Fibroblast of the aortic adventitia (primary cell): ENCODE data around the genes GRID2, ATOH1 and HPGDS.

DNA sequence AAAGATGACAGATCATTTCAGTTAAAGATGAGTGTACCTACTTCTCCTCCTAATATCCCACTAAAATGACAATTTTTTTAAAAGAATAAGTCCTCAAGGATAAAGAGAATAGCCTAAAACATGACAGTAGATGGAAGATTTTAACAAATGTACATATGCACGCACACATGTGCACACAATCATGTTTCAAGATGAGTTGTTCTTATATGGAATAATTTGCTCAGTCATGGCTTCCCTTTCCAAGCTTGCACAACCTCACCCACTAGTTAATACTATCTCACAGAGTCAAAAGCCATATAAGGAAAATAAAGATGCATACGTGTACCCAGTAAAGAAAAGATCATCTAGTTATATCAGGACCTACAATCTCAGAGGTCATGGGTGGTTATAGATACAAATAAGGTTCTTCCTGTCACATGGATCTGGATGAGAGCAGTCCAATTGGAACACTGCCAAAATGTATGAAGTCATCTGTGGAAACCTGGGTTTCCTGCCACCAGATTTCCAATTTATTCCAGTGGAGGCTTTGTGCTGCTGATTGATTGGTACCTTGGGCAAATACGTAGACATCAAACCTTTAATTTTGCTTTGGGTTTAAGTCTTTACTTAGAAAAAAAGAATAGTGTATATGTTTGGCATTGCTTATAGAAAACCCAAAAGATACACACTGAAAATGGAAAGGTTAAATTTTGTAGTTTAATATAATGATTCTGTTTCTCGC is 56.0 kb downstream of the FAM13A start:
- CAGE, long polyA plus RNA = no peak

DNA sequence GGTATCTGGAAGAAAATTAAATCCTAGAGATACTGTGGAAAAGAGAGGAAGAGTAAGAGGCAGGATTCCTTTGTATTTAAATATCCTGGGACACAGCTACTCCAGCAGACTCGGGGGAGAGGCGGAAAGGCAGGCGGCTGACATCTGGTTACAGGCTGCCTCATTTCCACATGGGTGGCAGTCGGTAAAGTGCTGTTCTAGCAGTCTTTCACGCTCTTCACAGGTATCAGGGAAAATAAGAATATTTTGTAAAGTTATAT is 1.5 kb upstream of the TIGD2 start:
- CAGE, long polyA plus RNA = no peak

DNA sequence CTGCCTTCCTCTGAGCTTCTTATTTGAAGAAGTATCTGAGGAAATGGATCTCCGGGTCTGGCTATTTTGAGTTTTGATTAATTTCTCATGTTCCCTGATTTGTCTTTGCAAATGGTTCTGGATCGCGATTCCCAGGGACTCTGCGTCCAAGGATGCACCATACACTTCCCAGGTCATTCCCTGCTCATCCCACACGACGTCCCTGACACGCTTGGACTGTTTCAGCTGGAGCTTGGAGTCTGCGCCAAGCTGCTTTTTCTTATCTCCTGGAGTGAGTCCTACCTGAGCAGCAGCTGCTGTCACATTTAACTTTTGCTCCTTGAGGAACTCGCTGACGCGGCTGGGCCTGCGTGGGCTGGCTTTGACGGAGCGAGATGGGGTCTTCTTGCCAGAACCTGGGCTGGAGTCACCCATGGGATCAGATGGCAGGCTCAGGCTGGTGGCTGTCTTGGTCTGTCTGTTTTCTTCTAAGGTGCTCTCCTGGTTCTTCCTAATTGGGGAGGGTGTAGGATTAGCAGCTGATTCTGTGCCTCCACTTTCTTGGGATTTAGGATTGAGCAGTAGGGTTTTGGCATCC is 59.6 kb downstream of the GPRIN3 start:
- CAGE, long polyA plus RNA = no peak

- CAGE, long polyA plus RNA = no peak
Observed at GRCh38 chr4:89298698-89299924, 8.5 kb downstream of the GPRIN3 start.

GRCh38 chr4:89492750-89493414 is 185.3 kb upstream of the GPRIN3 start:
- CAGE, long polyA plus RNA = no peak

DNA sequence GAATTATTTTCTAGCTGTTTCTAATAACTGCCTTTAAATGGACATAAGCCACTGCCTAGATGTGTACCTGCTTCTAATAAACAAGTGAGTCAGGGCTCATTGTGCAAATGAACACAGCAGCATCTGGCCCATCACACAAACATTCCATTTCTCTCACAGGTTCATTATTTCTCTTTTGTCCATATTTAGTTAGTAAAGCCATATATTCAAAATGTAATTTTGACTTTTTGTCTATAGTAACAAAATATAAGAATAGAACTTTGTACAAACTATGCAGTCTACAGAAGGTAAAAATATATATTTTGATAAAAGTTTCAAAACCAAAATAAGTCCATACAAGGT is 242.5 kb upstream of the GPRIN3 start:
- CAGE, long polyA plus RNA = no peak

DNA sequence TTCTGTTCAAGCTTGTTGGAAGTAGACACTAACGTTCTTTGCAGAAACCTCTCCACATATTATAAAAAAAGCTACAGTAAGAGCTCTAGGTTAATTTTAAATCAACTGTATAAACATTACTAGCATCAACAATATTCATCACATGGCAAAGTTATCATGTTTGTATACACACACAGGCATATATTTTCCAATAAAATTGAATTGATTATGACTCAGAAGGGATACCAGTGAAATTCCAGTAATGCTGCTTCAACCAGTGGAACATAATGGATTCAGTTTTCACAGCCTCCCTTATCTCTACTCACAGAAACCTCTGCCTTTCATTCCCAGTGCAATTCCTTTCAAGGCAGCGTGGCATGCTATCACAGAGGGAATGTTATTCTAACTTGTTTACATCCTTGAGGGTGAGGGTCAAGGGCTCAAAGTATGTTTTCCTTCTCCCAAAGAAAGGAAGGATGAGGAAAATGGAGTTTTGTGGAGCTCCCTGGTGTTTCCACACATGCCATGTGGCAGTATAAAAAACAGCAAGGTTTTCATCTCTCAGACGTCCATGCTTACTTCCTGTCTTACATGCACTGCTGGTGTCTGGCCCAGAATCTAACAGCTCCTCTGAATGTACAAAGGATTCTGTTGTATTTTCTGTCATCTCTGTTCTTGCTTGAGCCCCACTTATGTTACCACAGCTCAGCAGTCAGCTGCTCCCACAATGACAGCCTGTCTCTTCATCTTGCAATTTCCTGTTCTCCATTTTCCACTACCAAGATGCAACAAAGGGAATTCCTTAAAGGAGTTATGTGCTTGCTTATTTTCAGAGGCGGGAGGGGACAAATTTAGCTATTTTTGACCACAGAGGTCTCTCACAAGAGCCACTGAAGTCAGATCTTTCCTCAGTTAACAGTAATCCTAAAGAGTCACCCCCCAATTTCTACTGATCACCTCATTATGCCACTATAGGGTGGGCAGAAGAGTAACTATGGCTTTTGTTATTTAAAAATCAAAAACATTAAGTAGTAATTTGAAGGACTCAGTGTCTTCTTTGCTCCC is 128.0 kb downstream of the SNCA start:
- CAGE, long polyA plus RNA = no peak

DNA sequence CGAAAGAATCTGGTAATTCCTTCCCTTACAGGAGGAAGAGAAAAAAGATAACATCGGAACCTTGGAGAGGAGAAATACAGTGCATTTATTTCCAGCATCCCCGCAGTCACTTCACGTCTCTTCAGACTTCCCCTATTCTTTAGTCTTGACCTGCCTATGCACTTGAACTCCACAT is 318 bp upstream of the CCSER1 start:
- CAGE, long polyA plus RNA = no peak

DNA sequence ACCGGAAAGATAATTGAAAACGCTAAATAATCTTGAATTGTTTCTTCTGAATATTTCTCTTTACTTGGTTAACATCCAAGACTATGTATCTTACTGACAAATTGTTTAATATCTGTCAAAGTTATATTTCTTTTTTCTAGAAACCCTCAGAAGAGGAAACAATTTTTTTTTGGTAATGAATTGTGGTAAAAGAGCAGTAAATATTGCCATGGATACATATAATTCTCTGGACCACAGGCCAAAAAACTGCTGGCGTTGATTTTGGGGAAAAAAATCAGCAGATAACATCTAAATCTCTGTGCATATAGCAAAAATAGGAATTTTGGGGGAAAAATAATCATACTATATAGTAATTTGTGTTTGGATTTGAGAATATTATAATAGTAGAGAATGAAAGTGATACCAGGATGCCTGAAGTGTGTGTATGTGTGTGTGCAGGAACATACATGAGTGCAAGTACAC is 518.7 kb downstream of the CCSER1 start:
- CAGE, long polyA plus RNA = no peak

- CAGE, long polyA plus RNA = no peak
Observed at GRCh38 chr4:92303402-92304565, at the start of gene GRID2. Gene GRID2 (plus strand): TSS chr4:92303966.

DNA sequence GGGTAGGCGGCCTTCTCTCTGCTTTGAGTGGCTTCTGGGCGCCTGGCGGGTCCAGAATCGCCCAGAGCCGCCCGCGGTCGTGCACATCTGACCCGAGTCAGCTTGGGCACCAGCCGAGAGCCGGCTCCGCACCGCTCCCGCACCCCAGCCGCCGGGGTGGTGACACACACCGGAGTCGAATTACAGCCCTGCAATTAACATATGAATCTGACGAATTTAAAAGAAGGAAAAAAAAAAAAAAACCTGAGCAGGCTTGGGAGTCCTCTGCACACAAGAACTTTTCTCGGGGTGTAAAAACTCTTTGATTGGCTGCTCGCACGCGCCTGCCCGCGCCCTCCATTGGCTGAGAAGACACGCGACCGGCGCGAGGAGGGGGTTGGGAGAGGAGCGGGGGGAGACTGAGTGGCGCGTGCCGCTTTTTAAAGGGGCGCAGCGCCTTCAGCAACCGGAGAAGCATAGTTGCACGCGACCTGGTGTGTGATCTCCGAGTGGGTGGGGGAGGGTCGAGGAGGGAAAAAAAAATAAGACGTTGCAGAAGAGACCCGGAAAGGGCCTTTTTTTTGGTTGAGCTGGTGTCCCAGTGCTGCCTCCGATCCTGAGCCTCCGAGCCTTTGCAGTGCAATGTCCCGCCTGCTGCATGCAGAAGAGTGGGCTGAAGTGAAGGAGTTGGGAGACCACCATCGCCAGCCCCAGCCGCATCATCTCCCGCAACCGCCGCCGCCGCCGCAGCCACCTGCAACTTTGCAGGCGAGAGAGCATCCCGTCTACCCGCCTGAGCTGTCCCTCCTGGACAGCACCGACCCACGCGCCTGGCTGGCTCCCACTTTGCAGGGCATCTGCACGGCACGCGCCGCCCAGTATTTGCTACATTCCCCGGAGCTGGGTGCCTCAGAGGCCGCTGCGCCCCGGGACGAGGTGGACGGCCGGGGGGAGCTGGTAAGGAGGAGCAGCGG is at the start of gene ATOH1:
ATOH1 (plus strand) TSS at position 448 of the 953 bp plus-strand sequence.
- CAGE, long polyA plus RNA = no peak

DNA sequence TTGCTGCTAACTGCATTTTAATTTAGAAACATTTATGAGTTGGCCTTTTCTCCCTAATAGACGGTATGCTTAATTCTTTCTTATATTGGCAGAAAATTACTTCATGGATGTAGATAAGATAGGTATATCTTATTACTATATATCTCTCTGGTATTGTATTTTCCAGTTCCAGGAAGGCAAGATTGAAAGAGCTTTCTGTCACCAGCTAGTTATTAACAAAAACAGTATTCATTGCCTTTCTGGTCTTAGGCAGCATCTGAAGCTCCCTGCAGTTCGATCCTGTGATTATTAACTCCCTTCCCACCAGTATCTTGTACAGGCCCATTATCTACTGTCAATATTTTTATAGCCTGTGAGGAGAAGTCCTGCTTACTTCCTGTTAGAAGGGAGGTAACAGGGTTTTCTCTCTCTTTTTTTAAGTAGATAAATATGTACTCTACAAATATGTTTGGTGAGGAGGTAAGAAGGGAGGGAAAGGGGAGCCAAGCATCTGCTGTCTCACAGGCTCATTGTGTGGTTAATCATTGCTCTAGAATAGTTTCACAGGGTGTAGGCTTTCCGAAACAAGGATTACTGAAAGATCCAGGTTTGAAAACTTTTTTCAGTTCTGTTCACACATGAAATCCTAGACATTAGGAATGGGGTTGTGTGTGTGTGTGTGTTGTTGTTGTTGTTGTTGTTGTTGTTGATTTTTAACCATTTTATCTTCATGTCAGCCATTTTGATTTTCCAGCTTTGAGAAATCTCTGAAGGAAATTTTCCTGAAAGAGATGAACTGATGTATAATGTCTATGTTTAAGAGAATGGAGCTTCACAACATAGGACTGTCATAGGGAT is 14.1 kb downstream of the ATOH1 start:
- CAGE, long polyA plus RNA = no peak

DNA sequence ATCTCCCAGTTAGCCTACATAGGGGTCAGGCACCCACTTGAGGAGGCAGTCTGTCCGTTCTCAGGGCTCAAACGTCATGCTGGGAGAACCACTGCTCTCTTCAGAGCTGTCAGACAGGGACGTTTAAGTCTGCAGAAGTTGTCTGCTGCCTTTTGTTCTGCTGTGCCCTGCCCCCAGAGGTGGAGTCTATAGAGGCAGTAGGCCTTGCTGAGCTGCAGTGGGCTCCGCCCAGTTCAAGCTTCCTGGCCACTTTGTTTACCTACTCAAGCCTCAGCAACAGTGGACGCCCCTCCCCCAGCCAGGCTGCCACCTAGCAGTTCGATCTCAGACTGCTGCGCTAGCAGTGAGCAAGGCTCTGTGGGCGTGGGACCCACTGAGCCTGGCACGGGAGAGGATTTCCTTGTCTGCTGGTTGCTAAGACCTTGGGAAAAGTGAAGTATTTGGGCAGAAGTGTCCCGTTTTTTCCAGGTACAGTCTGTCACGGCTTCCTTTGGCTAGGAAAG is 59.7 kb upstream of the SMARCAD1 start:
- CAGE, long polyA plus RNA = no peak

- CAGE, long polyA plus RNA = no peak
Observed at GRCh38 chr4:94342390-94343104, at the start of gene HPGDS. Gene HPGDS (minus strand): TSS chr4:94342836.

DNA sequence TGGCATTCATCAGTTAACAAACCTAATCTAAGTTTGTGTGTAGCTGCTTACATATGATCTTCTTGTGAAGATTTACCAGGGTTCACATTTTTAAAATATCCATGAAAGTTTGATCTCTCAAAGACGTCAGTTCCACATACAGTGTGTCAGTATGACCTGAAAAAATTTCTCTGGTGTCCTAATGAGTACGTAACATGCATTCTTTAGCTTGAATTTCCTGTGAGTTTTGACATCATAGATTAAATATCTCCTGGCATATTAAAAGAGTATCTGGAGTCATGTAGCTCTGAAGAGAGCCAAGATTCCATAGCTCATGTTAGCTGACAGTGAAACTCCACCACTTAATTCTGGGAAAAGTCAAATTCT is 43.9 kb upstream of the PDLIM5 start:
- CAGE, long polyA plus RNA = no peak

- CAGE, long polyA plus RNA = no peak
Observed at GRCh38 chr4:94442204-94442728, 9.5 kb upstream of the PDLIM5 start.

DNA sequence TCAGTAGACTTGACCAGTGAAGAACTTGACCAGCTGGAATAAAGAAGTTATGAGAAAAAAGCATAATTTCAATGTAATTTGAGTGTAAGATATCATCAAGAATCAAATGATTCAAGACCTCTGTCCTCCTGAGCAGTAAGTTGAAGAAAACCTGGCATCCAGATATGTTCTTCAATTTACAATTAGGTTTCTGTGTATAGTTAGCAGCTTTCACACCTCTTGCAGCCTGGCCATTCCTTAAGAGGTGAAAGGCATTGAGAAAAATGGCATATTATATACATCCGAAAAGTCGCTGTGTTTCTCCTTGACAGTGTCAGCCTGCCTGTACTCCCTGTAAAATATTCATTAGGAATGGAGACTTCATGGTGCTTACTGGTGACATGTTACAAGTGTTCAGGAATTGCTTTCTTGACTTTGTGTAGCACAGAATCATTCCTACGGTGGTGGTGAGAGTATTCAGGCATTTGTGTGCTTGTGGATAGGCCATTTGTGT is 35.6 kb downstream of the PDLIM5 start:
- CAGE, long polyA plus RNA = no peak

GRCh38 chr4:94760407-94760988 is 2.7 kb downstream of the BMPR1B start:
- CAGE, long polyA plus RNA = no peak

GRCh38 chr4:95091159-95091783 is 333.5 kb downstream of the BMPR1B start:
- CAGE, long polyA plus RNA = no peak

DNA sequence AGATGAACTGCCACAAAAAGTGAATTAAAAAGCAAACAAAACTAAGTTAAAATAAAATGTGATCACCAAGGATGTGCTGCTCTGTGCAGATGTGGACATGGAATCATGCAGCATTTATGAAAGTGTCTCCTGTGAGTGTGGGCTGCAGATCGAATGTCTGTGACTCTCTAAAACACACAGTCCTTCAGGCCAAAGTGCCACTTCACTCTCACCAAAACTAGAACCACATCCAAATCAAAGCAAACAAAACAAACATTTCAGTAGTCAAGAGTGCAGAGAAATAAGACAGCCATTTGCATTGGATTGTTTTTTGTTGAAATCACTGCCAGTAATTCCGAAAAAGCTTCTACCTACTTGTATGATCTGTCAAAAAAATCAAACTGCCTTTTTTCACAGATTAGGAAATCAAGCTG is 187.4 kb downstream of the UNC5C start:
- CAGE, long polyA plus RNA = no peak